ENCODE measurements around a stretch of chr9.

DNA sequence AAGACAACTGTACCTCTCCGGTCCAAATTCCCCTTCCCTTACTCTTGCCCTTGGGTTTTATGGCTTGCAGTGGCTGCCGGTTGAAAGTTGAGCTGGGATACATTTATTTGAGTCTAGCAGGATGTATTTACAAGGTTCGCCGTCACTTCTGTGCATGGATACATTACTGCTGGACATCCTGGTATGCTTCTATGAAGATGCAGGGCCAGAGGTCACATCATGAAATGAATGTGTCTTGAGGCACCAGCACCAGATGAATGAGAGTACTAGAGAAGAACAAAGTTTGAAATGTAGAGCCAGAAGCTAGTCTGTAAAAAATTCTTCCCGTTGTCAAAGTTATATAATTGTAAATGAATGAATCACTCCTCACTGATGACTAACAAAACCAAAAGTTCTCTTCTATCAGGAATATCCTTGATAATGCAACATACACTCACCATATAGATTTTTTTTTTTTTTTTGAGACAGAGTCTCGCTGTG, 12.9 kb upstream of the SNX30 start:
- RRBS, result no CpG with 5 or more reads among the region's 6 CpGs

- RRBS, result no CpG with 5 or more reads among the region's 2 CpGs
Observed at GRCh38 chr9:112753655-112754170, 3.2 kb downstream of the SNX30 start.

- RRBS, result no CpG with 5 or more reads among the region's 4 CpGs
Observed at GRCh38 chr9:112858839-112859387, 31.8 kb downstream of the SLC46A2 start.

DNA sequence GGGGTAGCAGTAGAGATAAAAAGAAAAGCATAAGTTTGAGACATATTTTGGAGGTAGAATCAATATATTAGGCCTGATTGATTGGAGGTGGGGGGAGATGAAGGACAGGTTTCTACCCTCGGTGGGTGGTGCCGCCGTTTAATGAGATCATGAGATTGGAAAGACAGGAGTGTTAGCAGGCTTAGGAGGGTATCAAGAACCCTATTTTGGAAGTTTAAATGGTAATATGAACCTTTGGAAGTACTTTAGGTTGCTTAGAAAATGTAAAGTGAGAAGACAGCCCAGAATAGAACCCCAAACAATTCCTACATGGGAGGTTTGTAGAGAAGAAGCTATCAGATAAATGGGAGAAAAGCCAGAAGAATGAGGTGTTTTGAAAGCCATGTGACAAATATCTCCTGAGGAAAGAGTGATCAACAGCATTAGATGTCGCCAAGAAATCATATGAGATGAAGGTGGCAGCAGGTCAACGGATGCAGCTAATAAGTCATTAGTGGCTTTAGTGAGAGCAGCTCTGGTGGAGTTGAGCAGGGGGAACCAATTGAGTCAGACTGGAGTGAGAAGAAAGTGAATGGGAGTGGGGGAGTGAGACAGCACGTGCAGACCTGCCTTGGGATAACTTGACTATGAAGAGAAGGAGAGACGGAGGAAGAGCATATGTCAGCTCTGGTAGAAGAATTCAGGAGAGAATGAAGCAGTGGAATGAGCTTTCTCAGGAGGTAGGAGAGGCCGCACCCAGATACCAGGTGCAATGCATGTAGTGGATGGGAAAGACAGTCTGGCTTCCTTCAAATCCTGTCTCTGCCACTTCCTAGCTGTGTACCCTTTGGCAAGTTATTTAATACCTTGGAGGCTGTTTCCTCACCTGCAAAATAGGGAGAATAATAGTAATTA, 7.8 kb downstream of the SLC46A2 start:
- RRBS, result no CpG with 5 or more reads among the region's 8 CpGs

GRCh38 chr9:113011819-113012385, 44.6 kb downstream of the ZFP37 start:
- RRBS, result no CpG with 5 or more reads among the region's 30 CpGs

GRCh38 chr9:113125754-113126041, 25.1 kb upstream of the SLC31A2 start:
- RRBS, result no CpG with 5 or more reads among the region's 3 CpGs

DNA sequence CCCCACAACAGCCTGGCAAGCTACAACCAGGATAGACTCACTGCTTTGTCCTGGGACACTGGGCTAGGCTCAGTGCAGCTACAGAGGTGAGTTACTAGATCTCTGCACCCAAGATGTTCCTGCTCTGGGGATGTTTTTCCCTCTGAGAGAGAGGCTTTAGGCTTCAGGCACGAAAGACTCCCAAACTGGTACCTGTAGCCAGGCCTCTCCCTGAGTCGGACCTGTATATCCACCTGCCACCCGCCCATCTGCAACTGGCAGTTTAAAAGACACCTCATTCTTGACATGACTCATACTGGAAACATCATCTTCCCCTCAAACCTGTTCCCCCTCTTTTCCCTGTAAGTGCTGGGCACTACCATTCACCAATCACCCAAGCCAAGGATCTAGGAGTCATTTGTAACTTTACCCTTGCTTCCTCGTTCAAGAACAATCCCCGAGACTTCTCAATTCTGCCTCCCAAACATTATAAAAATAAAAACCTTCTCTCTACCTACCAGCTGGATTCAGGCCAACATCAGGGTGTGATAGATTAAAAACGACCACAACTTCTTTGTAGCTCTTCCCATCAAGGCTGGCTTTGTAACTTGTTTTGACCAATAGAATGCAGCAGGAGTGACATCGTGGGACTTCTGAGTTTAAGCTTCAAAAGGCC, 1.6 kb upstream of the WDR31 start:
- RRBS, result no CpG with 5 or more reads among the region's 7 CpGs

- RRBS, result no CpG with 5 or more reads among the region's 4 CpGs
Observed at GRCh38 chr9:113354106-113354368, 4.7 kb downstream of the BSPRY start.

DNA sequence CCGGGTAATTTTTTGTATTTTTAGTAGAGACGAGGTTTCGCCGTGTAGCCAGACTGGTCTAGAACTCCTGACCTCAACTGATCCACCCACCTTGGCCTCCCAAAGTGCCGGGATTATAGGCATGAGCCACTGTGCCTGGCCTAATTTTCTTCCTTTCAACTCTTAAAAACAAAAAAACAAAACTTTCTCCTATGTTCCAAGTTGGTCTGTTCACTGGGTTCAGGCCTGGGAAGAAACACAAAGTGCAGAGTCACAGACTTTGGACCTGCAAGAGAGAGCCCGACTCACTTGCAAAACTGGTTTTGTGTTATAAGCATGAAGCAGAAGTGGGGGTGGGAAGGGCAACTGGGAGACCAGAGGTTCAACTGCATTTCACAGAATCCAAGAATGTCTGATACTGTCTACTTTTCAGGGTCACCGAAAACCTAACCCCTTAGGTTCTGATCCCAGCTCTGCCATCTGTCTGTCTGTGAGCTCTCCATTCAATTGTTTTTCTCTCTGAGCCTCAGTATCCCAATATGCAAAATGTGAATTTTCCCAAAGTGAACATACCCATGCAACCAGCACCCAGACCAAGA, 5.2 kb upstream of the HDHD3 start:
- RRBS, result no CpG with 5 or more reads among the region's 7 CpGs

DNA sequence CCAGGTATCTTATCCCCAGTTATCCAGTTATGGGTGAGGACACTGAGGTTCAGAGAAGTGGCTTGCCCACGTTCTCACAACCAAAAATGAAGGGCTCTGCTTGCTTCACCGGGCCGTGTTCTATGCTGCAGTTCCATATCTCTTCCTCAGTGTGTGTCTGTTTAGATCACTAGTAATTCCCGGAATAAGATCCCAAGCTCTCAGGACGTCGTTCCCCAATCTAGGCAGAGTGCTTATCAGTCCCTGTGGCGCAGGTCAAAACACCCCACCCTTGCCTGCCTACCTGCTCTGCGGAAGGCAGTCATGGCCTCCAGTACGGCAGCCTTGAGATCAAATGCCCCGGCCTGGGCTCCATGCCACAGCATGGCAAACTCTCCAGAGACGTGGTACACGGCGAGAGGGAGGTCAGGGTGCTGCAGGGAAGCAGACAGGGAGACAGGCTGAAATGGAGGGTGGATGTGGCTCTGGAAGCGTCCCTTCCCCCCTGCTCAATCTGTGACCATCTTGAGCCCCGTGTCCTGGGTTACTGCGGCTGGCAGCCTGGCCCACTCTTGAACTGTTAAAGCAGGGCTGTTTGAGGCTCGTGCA, 12.0 kb upstream of the HDHD3 start:
- RRBS, result no CpG with 5 or more reads among the region's 17 CpGs

- RRBS, result no CpG with 5 or more reads among the region's 6 CpGs
Observed at GRCh38 chr9:113464502-113465164, 1.1 kb downstream of the RGS3 start.

DNA sequence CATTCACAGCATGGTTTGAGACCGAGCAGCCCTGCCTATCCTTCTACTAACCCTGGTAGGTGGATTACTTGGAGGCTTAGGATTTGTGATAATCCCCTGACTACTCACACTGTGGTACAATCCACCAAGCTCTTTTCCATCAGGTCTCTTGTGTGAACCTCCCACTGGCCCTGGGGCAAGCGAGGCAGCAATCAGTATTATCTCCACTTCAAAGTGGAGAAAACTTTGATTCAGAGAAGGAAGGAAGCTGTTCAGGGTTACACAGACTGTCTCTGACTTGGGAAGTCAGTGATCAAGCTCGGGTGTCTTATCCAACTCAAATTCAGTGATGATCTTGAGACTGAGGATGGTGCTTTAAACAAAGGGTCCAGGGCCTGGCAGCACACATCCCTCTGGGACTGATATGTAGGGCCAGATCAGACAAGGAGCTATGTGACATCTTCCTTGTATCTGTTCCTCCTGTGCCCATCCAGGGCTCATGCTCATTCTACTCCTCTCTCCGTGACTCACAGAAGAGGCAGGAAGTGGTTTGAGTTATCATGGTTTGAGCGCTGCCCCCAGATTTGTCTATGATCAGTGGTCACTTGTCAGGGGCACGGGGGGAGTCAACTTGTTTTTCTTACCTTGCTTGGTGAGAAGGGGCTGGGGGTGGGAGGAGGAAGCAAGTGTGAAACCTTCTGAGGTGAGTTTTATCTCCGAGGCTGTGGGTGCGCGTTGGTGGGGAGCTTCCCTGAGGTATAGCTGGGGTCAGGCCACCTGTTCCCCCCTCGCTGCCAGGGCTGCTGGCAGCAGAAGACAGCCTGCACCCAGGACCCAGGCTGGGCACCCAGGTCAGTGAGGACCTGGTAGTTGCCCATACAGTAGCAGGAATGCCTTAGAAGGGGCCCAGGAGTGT, 48.6 kb downstream of the RGS3 start:
- RRBS, result no CpG with 5 or more reads among the region's 10 CpGs

GRCh38 chr9:113516974-113517703, 53.6 kb downstream of the RGS3 start:
- RRBS, result 2% methylated on average over 2 of the region's 9 CpGs

GRCh38 chr9:113536714-113537399, 73.3 kb downstream of the RGS3 start:
- RRBS, result no CpG with 5 or more reads among the region's 20 CpGs

DNA sequence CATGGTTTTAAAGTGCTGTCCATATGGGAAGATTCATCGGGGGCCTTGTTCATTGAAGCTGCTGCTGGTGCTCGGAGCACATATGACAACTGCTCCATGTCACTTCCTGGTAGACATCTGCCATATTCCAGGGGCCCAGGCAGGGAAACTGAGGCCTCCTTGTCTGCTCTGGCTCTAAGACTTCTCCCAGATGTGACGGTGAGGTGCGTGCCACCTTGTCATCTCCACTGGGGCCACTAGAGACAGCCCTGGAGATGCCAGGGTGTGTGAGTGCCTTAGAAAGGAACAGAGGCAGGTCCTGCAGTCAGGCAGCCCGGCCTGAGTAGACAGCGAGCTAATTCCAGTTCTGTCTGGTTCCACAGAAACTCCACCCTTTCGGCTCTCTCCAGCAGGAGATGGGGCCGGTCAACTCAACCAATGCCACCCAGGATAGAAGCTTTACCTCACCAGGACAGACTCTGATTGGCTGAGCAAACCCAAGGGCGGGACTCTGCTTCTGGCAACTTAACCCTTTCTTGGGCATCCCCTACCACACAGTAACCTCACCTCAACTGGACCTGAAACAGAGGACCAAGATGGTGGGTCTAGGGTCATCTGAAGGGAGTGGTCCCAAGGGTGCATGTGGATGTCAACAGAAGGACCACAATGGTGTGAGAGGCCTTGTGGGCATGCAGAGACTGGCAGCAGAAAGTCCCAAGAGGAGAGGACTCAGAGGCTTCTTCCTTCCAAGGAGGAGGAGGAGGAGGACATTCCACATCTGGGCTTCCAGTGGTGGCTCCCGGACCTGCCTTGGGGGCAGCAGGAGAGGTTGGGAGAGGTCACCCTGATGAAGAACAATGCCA, 77.7 kb downstream of the RGS3 start:
- RRBS, result no CpG with 5 or more reads among the region's 10 CpGs

- RRBS, result 15% methylated on average over 3 of the region's 12 CpGs
Observed at GRCh38 chr9:113548049-113549173, 84.9 kb downstream of the RGS3 start.

GRCh38 chr9:114113010-114113524, 14.0 kb upstream of the KIF12 start:
- RRBS, result no CpG with 5 or more reads among the region's 9 CpGs

DNA sequence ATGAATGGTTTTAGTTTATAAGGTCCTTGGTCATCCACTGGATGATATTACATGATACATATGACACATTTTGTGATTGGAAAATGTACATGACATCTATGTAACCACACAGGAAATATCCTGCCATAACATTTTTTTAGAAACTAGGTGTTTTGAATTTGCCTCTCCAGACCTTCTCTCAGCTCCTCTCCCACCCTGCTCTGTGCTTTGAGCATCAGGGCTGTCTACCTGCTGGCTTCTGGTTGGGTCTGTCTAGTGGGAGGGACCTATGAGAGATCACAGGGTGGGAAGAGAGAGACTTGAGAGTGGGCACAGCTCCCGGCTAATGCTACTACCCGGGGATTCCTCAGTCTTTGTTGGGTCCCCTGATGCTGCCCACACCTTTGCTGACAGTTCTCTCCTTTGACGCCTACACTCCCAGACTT, 24.3 kb downstream of the AKNA start:
- RRBS, result no CpG with 5 or more reads among the region's 3 CpGs

DNA sequence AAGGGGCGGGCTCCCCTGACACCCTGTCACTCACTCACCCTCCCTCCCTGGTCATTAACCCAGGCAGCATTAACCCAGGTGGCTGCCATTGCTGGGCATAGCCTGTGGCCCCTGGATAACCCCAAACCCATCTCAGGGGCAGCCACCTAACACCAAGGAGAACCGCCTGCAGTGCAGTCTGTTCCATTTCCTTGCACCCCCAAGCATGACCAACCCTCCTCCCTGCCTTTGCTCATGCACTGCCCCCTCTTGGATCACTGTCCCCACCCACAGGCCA, 2.2 kb upstream of the AKNA start:
- RRBS, result no CpG with 5 or more reads among the region's 2 CpGs

- RRBS, result no CpG with 5 or more reads among the region's 13 CpGs
Observed at GRCh38 chr9:114532411-114533121, 27.3 kb upstream of the WHRN start.